GM12878 (cell line): ENCODE measurements around a stretch of chr1.

DNA sequence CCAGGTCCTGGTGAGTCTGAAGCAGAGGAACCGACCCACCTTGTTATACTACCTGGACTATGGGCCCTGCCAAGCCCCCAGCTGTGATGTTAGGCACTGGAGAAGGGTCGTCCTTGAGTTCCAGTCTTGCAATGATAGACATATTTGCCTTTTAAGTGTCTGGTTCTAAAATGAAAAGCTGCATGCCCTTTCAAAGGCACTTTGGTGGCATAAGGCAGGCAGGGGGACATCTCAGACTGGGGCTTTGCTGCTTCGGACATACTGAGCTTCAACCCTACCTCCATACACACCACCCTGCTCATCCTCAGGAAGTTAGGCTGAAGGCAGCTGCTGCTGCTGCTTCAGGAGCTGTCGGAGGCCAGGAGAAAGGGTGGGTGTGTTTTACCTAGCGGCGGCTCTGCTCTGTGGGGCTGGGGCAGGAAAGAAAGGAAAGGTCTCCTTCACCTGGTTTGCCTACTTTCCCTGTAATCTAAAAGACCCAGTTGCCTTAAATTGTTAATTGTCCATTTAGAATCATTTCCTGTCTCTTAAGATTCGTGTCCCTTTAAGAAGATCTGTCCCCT lies 19.3 kb downstream of the ECE1 start:
- RAMPAGE, long total RNA, result no peak
- RRBS, 2 experiments, result no CpG with 5 or more reads among the region's 7 CpGs
CAGE:
- cytosol, long polyA minus RNA, result no peak
- cytosol, long polyA plus RNA, result no peak
- long polyA plus RNA, result no peak
- nucleolus, long total RNA, result no peak
- nucleus, long polyA plus RNA, result no peak
- nucleus, long total RNA, result no peak

DNA sequence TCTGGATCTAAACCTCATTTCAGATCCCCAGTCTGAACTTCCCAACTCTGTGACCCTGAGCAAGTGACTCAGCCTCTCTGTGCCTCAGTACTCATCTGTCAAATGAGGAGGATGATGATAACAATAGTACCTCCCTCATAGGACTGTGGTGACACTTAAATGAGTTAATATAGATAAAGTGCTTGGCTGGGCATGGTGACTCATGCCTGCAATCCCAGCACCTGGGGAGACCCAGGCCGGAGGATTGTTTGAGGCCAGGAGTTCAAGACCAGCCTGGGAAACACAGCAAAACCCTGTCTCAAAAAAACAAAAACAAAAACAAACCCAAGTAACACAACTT lies 4.8 kb upstream of the ECE1 start:
- RAMPAGE, long total RNA, result no peak
- RRBS, 2 experiments, result no CpG with 5 or more reads among the region's 1 CpG
CAGE:
- cytosol, long polyA minus RNA, result no peak
- cytosol, long polyA plus RNA, result no peak
- long polyA plus RNA, result no peak
- nucleolus, long total RNA, result no peak
- nucleus, long polyA plus RNA, result no peak
- nucleus, long total RNA, result no peak

GRCh38 chr1:21338885-21339072 lies 48.5 kb upstream of the ECE1 start:
- RAMPAGE, long total RNA, result no peak
CAGE:
- cytosol, long polyA minus RNA, result no peak
- cytosol, long polyA plus RNA, result no peak
- long polyA plus RNA, result no peak
- nucleolus, long total RNA, result no peak
- nucleus, long polyA plus RNA, result no peak
- nucleus, long total RNA, result no peak

GRCh38 chr1:21340171-21340883 lies 50.1 kb upstream of the ECE1 start:
- RAMPAGE, long total RNA, result no peak
- RRBS, 2 experiments, result no CpG with 5 or more reads among the region's 13 CpGs
CAGE:
- cytosol, long polyA minus RNA, result no peak
- cytosol, long polyA plus RNA, result no peak
- long polyA plus RNA, result no peak
- nucleolus, long total RNA, result no peak
- nucleus, long polyA plus RNA, result no peak
- nucleus, long total RNA, result no peak

DNA sequence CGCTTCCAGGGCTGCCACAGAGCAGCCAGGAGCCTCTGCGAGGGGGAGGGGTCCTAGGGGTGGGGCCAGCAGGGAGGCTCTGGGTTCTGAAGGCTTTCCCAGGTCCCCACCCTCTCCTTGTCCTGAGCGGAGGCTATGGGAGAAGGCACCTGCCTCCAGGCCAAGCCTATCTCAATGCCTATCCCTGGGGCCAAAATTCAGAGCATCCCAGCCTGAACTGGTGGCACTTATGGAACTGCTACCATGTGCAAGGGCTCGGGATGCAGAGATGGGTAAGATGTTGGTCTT lies 38.9 kb downstream of the ALPL start:
- RAMPAGE, long total RNA, result no peak
- RRBS, 2 experiments, result no CpG with 5 or more reads among the region's 4 CpGs
CAGE:
- cytosol, long polyA minus RNA, result no peak
- cytosol, long polyA plus RNA, result no peak
- long polyA plus RNA, result no peak
- nucleolus, long total RNA, result no peak
- nucleus, long polyA plus RNA, result no peak
- nucleus, long total RNA, result no peak

- RAMPAGE, long total RNA, result no peak
- RRBS, 2 experiments, result no CpG with 5 or more reads among the region's 8 CpGs
CAGE:
- cytosol, long polyA minus RNA, result no peak
- cytosol, long polyA plus RNA, result no peak
- long polyA plus RNA, result no peak
- nucleolus, long total RNA, result no peak
- nucleus, long polyA plus RNA, result no peak
- nucleus, long total RNA, result no peak
Observed at GRCh38 chr1:21570189-21570498, 60.9 kb downstream of the ALPL start.

- RAMPAGE, long total RNA, result no peak
- RRBS, 2 experiments, result 25 to 35% methylated on average over 5 of the region's 21 CpGs
CAGE:
- cytosol, long polyA minus RNA, result no peak
- cytosol, long polyA plus RNA, result no peak
- long polyA plus RNA, result no peak
- nucleolus, long total RNA, result no peak
- nucleus, long polyA plus RNA, result no peak
- nucleus, long total RNA, result no peak
Observed at GRCh38 chr1:21620305-21621010, 48.7 kb downstream of the RAP1GAP start.

DNA sequence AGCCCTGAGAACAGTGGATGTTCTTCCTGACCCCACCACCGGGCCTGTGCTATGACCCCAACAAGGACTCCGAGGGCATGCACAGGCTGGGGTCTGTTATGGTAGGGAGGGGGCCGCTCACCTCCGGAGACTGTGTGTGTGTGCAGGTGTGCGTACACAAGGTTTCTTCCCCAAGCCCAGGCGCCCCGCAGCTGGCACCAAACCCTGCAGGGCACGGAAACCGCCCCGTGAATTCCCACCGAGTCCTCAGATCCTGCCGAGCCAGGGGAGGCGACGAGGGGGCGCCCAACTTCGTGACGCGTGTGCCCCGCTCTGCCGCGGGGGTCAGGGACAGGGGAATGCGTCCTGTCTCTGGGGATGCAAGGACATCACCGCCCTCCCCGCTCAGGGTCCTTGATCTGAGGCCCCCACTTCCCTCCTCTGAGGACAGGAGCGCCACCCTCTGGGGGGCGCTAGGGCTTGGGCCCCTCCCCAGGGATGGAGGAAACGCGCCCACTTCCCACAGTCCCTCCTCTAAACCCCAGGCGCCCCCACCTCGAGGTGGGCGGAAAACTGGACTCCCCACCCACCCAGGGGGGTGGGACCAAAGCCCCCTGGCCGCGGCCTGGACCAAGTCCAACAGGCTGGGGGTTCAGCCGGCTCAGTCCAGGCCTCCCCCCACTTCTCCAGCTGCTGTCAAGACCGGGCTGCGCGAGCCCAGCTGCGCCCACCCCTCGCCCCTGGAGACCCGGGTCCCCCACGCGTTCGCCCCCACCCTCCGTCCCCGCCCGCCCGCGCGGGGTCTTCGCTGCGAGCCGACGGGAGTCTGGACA lies 561 bp downstream of the RAP1GAP start:
- RAMPAGE, long total RNA, result no peak
- RRBS, 2 experiments, result 13 to 19% methylated on average over 10 of the region's 53 CpGs
CAGE:
- cytosol, long polyA minus RNA, result no peak
- cytosol, long polyA plus RNA, result no peak
- long polyA plus RNA, result no peak
- nucleolus, long total RNA, result no peak
- nucleus, long polyA plus RNA, result no peak
- nucleus, long total RNA, result no peak

DNA sequence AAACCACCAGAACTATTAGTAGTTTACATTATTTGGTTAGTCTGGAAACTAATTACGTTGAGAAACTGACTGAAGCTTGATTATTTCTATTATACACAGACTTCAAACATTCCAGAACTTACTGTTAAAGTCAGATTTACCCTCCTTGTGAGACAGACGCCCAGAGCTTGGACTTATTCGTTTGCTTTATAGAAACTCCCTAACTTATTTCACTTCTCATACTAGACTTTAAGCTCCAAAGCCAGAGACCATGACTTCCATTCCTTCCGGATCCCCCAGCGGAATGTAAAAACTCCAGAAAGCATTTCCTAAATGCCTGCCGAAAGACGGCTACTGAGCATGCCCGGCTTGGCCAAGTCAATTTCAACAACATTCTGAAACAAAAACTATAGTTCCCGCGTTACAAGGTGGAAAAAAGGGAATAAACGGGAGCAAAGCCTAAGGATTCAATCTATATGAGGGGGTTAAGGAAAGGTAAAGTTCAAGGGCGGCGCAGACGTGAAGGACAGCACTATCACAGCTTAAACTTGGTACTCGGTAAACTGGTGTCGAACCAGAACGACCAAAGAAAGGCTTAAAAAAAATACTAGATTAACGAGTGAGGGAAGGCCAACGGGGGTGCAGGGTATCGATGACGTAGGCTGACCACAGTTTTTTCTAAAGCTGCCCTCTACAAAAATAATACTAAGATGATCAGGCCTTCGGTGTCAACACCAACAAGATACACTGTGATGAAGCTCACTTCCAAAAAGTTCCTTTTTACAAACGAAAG lies 1.0 kb downstream of the USP48 start:
- RAMPAGE, long total RNA, result no peak
- RRBS, 2 experiments, result 1 to 2% methylated on average over 5 of the region's 23 CpGs
CAGE:
- cytosol, long polyA minus RNA, result no peak
- cytosol, long polyA plus RNA, result no peak
- long polyA plus RNA, result no peak
- nucleolus, long total RNA, result start-site peak on the minus strand centred at position 540 of the sequence, 9 bp wide, 82 reads; start-site peak on the plus strand centred at position 705 of the sequence, 49 bp wide, 24 reads
- nucleus, long polyA plus RNA, result no peak
- nucleus, long total RNA, result no peak

- RAMPAGE, long total RNA, result no peak
- RRBS, 2 experiments, result no CpG with 5 or more reads among the region's 1 CpG
CAGE:
- cytosol, long polyA minus RNA, result no peak
- cytosol, long polyA plus RNA, result no peak
- long polyA plus RNA, result no peak
- nucleolus, long total RNA, result no peak
- nucleus, long polyA plus RNA, result no peak
- nucleus, long total RNA, result no peak
Observed at GRCh38 chr1:21812024-21812219, 143 bp upstream of the LDLRAD2 start.

- RAMPAGE, long total RNA, result no peak
- RRBS, 2 experiments, result 57 to 68% methylated on average over 12 of the region's 36 CpGs
CAGE:
- cytosol, long polyA minus RNA, result no peak
- cytosol, long polyA plus RNA, result no peak
- long polyA plus RNA, result no peak
- nucleolus, long total RNA, result no peak
- nucleus, long polyA plus RNA, result no peak
- nucleus, long total RNA, result no peak
Observed at GRCh38 chr1:21822261-21823410, 10.6 kb downstream of the LDLRAD2 start.

DNA sequence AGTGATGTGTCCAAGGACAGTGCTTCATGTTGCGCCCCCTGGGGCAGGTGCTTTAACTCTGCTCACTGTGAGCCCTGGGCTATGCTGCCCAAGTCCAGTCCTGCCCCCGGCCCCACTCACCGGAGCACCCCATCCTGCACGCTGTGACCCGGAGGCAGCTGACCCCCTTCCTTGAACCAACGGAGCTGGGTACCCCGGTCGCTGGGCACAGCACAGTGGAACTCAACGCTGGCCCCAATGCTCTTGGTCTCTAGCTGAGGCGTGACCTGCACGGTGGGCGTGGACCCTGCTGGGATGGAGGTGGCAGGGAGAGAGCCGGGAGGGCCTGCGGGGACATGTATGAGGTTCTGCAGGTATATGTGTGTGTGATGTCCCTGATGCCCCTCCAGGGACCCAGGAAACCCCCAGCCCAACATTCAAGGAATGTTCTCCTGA lies 24.6 kb downstream of the LDLRAD2 start:
- RAMPAGE, long total RNA, result no peak
- RRBS, 2 experiments, result 33 to 48% methylated on average over 2 to 4 of the region's 14 CpGs
CAGE:
- cytosol, long polyA minus RNA, result no peak
- cytosol, long polyA plus RNA, result no peak
- long polyA plus RNA, result no peak
- nucleolus, long total RNA, result no peak
- nucleus, long polyA plus RNA, result no peak
- nucleus, long total RNA, result no peak

- RAMPAGE, long total RNA, result no peak
- RRBS, 2 experiments, result no CpG with 5 or more reads among the region's 18 CpGs
CAGE:
- cytosol, long polyA minus RNA, result no peak
- cytosol, long polyA plus RNA, result no peak
- long polyA plus RNA, result no peak
- nucleolus, long total RNA, result no peak
- nucleus, long polyA plus RNA, result no peak
- nucleus, long total RNA, result no peak
Observed at GRCh38 chr1:21865596-21866767, 53.9 kb downstream of the LDLRAD2 start.

DNA sequence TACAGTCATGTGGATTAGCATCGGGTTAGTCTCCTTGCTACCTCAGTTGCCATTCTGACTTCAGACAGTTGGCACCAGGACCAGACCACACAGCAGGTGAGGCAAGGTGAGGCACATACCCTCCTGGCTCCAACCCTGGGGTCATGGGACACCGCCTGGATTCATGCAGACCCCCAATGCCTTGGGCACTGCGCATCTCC lies 58.4 kb downstream of the LDLRAD2 start:
- RAMPAGE, long total RNA, result no peak
- RRBS, 2 experiments, result no CpG with 5 or more reads among the region's 3 CpGs
CAGE:
- cytosol, long polyA minus RNA, result no peak
- cytosol, long polyA plus RNA, result no peak
- long polyA plus RNA, result no peak
- nucleolus, long total RNA, result no peak
- nucleus, long polyA plus RNA, result no peak
- nucleus, long total RNA, result no peak

- RAMPAGE, long total RNA, result no peak
- RRBS, 2 experiments, result no CpG with 5 or more reads among the region's 10 CpGs
CAGE:
- cytosol, long polyA minus RNA, result no peak
- cytosol, long polyA plus RNA, result no peak
- long polyA plus RNA, result no peak
- nucleolus, long total RNA, result no peak
- nucleus, long polyA plus RNA, result no peak
- nucleus, long total RNA, result no peak
Observed at GRCh38 chr1:21944365-21944826, 7.3 kb upstream of the HSPG2 start.

- RAMPAGE, long total RNA, result no peak
- RRBS, 2 experiments, result no CpG with 5 or more reads among the region's 3 CpGs
CAGE:
- cytosol, long polyA minus RNA, result no peak
- cytosol, long polyA plus RNA, result no peak
- long polyA plus RNA, result no peak
- nucleolus, long total RNA, result no peak
- nucleus, long polyA plus RNA, result no peak
- nucleus, long total RNA, result no peak
Observed at GRCh38 chr1:21973149-21973614, 3.6 kb upstream of the CELA3B start.

DNA sequence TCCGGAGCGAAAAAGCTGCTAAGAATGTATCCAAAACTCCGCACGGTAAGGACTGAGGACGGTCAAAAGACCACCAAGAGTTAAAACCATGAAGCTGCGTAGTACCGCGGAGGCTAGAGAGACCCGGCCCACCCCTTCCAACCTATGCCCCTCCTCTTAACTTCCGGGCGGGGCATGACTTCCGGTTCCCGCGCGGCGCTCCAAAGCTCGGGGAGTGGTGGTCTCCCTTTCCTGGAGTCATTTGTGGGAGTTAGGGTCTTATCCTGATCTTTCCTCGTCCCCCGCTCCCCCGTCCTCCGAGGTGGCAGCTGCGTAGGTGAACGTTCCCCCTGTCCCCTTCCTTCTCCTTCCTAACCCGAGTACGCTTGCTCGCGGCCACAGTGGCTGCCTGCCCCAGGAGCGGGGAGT lies 23.9 kb downstream of the CELA3A start:
- RAMPAGE, long total RNA, result no peak
- RRBS, 2 experiments, result 0% methylated on average over 1 of the region's 28 CpGs
CAGE:
- cytosol, long polyA minus RNA, result start-site peak on the minus strand centred at position 52 of the sequence, 8 bp wide, 7 reads; start-site peak on the plus strand centred at position 193 of the sequence, 37 bp wide, 56 reads
- cytosol, long polyA plus RNA, result start-site peak on the minus strand centred at position 98 of the sequence, 47 bp wide, 6 and 5 reads in 2 replicates
- long polyA plus RNA, result no peak
- nucleolus, long total RNA, result start-site peak on the minus strand centred at position 105 of the sequence, 60 bp wide, 15 reads; start-site peak on the plus strand centred at position 216 of the sequence, 100 bp wide, 41 reads
- nucleus, long polyA plus RNA, result no peak
- nucleus, long total RNA, result no peak

DNA sequence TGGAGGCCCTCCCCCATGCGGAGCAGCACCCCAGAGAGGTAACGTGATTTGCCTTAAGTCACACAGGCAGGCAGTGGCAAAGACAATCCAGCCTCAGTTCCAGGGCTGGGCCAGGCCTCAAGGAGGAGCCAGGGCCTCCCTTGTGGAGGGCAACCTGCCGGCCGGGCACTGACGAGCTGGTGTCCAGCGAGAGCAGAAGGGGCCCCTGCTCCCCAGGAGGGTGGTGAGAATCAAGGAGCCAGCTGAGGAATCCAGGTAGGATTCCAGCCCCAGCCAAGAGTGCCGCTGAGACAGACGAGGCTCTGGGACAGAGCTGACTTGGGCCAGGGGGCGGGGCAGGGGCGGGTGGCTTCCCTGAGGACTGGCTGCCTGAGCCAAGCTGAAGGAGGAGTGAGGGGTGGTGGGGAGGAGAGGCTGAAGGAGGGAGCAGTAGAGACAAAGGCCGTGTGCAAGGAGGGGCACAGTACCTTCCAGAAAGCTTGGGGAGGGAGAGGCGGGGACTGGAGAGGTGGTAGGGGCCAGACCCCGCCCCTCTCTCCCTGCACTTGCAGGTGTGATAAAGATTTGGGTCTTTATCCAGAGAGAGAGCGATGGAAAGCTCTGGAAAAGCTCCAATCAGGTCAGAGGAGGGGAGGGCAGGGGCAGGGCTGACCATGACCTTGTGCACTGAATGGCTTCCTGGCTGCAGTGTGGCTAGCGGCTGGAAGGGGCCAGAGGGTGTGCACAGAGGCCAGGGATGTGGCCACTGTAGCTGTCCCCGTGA lies 7.0 kb upstream of the EPHA8 start:
- RAMPAGE, long total RNA, result no peak
- RRBS, 2 experiments, result no CpG with 5 or more reads among the region's 16 CpGs
CAGE:
- cytosol, long polyA minus RNA, result no peak
- cytosol, long polyA plus RNA, result no peak
- long polyA plus RNA, result no peak
- nucleolus, long total RNA, result no peak
- nucleus, long polyA plus RNA, result no peak
- nucleus, long total RNA, result no peak

DNA sequence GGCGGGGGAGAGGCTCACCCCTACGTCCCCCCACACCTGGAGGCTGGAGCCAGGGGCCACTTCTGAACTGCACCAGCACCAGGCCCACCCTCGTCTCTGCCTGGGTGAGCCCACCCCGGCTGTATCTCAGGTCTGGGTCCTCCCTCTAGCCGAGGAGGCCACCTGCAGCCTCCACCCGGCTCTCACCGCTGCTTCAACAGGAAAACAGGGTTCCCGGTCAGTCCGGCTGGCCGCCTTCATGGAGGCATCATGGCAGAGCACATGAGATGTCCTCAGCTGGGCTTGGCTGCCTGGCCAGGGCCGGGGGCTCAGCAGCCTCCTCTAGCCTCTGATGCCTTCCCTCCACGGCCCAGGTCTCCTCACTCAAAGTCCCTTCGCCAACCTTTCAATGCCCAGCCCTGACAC lies 34.1 kb upstream of the C1QA start:
- RAMPAGE, long total RNA, result no peak
- RRBS, 2 experiments, result 33 to 38% methylated on average over 6 to 7 of the region's 13 CpGs
CAGE:
- cytosol, long polyA minus RNA, result no peak
- cytosol, long polyA plus RNA, result no peak
- long polyA plus RNA, result no peak
- nucleolus, long total RNA, result no peak
- nucleus, long polyA plus RNA, result no peak
- nucleus, long total RNA, result no peak

DNA sequence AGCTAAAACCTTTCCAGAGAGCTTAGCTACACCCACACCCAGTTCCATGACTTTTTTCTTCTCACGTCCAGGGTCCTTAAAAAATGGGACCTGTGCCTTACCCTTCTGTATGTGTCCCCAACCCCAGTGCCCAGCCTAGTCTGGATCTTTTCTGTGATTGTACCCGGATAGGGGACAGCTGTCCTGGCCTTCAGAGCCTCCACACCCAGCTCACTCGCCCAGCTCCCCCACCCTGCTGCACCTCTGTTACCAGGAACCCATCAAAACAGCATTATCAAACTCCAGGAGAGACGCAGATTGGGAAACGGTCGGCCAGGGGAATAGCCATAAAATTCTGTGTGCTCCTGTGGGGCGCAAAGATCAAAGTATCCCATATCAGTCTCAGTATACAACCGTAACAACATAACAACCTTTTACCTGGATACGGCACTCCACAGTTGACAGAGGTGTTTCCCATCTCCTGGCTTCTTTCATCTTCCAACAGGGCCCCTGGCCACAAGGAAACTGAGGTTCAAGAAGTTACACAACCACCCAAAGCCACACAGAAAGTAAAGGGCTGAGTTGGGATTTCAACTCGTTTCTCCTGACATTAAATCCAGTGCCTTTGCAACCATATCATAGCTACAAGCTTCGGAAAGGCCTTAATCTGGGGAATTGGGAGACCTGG lies 8.4 kb upstream of the EPHB2 start:
- RAMPAGE, long total RNA, result no peak
- RRBS, 2 experiments, result no CpG with 5 or more reads among the region's 11 CpGs
CAGE:
- cytosol, long polyA minus RNA, result no peak
- cytosol, long polyA plus RNA, result no peak
- long polyA plus RNA, result no peak
- nucleolus, long total RNA, result no peak
- nucleus, long polyA plus RNA, result no peak
- nucleus, long total RNA, result no peak